Jurkat, Clone E6-1 (cell line): ENCODE results near the gene MTRF1L.

- RRBS = 88% methylated on average over 6 of the region's 44 CpGs
Observed at GRCh38 chr6:151494248-151495007, 611 bp downstream of the CCDC170 start.

GRCh38 chr6:151690159-151690798, 117.2 kb upstream of the ESR1 start:
- RRBS = no CpG with 5 or more reads among the region's 6 CpGs

DNA sequence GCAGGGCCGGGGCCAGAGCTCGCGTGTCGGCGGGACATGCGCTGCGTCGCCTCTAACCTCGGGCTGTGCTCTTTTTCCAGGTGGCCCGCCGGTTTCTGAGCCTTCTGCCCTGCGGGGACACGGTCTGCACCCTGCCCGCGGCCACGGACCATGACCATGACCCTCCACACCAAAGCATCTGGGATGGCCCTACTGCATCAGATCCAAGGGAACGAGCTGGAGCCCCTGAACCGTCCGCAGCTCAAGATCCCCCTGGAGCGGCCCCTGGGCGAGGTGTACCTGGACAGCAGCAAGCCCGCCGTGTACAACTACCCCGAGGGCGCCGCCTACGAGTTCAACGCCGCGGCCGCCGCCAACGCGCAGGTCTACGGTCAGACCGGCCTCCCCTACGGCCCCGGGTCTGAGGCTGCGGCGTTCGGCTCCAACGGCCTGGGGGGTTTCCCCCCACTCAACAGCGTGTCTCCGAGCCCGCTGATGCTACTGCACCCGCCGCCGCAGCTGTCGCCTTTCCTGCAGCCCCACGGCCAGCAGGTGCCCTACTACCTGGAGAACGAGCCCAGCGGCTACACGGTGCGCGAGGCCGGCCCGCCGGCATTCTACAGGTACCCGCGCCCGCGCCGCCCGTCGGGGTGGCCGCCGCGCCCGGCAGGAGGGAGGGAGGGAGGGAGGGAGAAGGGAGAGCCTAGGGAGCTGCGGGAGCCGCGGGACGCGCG, 437 bp downstream of the ESR1 start:
- RRBS = 31% methylated on average over 18 of the region's 75 CpGs

DNA sequence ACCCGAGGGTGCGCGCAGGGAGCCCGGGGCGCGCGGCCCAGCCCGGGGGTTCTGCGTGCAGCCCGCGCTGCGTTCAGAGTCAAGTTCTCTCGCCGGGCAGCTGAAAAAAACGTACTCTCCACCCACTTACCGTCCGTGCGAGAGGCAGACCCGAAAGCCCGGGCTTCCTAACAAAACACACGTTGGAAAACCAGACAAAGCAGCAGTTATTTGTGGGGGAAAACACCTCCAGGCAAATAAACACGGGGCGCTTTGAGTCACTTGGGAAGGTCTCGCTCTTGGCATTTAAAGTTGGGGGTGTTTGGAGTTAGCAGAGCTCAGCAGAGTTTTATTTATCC, 963 bp downstream of the ESR1 start:
- RRBS = 65% methylated on average over 17 of the region's 24 CpGs

DNA sequence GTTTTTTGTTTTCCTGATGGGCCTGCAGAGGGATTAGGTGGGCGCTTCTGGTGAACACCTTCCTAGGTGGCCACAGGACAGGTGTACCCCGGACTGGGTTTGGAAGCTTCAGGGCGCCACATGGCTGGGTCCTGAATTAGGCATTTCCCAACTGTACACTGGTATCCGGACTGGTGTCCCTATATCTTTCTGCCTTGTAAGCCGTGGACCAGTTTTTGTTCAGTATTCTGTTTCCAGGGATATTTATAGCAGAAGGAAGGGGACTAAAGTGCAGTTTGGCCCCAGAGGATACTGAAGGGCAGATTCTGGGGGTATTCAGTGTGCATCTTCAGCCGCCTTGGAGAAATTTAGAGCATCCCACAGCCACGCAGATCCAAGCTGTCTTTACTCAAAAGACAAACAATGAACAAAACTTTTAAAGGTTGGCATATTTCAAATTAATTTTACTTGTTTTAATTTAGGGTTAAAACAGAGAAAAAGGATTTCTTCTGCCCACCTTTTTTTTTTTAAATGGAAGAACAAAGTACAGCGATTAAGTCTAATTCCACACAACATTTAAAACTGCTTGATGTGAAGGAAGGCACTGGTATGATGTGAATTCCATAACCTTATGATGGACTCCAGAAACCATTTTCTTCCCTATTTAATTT, 2.0 kb downstream of the ESR1 start:
- RRBS = 32% methylated on average over 3 of the region's 8 CpGs

- RRBS = no CpG with 5 or more reads among the region's 7 CpGs
Observed at GRCh38 chr6:152300299-152300922, 336.8 kb downstream of the SYNE1 start.

DNA sequence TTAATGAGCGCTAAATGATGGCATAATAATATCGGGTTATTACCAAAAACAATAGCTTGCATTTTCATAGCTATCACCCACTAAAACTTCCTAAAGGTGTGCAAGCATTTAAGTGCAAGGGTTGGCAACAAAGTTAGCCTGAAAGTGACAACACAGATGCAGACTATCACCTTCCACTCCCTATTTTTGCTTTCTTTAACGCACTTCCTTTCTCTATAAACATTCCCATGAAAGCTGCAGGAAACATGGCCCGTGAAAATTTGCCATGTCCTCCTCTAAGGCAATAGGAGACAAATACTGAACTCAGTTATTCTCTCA, 2.7 kb downstream of the MYCT1 start:
- RRBS = no CpG with 5 or more reads among the region's 4 CpGs

DNA sequence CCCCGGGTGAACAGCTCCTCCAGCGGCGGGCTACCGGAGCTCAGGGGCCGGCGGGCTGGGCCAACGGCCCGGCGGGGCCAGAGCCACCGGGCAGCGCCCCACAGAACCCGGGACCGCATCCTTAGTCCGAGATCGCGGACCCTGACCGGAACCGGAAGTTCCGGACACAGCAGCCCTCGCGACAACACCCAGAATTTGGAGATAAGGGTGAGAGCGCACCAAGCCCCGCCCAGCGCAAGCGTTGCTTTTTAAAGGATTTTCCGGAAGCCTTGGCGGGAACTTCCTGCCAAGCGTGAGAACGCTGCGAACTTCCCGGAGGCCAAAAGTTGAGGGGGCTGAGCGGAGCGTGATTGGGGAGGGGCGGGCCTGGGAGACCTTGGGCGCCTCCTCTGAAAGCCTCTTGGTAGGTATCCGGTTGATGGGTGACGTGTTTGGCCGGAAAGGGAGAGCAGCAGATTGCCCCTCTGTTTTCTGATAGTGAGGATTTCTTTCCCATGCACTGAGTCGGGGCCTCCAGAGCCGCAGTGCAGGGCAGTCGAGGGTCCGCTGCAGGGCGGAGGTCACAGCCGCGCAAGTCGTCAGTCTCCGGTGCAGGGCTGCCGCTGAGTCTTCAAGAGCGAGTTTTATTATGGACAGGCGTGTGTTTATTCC, at the start of gene MTRF1L:
TSS of gene MTRF1L (minus strand) at position 143 of the 651 bp plus-strand sequence.
- RRBS = under 1% methylated on average over 15 of the region's 50 CpGs

DNA sequence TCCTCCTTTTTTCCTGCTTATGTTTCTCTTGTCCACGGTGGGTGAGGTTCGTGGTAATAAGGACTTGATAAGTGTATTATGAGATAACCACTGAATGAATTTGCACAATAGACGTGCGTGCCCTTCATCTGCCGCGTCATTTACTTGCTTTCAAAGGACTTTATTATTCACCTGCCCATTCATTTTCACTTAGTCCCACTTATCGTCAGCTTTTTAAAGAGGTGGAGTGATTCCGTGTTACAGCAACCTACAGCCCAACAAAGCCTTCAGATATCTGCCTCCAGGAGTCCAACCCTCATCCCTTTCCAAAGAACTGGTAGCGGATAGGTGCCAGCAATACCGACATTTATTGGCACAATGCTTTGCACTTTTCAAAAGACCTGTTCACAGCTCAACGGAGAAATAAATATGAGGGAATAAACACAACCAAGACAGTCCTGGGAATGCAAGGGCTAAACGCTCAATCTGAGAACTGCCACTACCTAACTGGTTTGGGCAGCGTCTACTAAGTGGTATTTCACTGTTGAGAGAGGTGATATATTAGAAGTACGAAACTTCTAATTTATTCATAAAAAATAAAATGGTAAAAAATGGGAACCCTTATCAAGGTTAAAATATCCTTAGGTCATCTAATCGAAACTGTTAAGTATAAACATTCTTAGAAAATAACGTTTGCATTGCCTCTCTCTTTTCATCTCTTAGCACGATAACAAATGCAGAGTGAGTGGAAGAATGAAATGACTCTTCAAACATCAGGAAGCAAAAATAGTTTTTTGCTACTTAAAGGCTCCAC, 905 bp upstream of the MTRF1L start:
- RRBS = no CpG with 5 or more reads among the region's 17 CpGs

GRCh38 chr6:153129694-153130333, 1.3 kb downstream of the RGS17 start:
- RRBS = 73% methylated on average over 16 of the region's 48 CpGs

DNA sequence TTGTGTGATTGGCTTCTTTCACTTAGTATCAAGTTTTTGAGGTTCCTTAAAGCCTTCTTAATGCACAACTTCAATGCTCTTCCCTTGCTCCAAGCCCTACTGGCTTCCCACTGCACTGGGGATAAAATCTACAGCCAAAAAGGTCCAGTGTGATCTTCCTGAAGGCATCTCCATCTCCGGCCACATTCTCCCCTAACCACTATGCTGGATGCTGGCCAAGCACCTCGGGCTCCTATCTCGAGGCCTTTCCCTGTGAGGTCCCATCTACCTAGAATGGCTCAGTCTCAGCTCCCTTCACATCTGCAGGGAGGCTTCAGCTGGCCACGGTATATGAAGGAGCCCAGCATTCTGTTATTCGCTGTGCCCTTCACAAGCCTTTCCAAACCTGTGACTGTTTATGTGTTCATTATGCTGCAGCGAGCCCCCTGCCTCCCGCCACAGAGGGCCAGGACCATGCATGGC, 48.0 kb downstream of the CNKSR3 start:
- RRBS = no CpG with 5 or more reads among the region's 7 CpGs

GRCh38 chr6:154512127-154512765, 1.8 kb upstream of the CNKSR3 start:
- RRBS = no CpG with 5 or more reads among the region's 5 CpGs

GRCh38 chr6:154684035-154684518, 49.1 kb upstream of the SCAF8 start:
- RRBS = no CpG with 5 or more reads among the region's 3 CpGs

DNA sequence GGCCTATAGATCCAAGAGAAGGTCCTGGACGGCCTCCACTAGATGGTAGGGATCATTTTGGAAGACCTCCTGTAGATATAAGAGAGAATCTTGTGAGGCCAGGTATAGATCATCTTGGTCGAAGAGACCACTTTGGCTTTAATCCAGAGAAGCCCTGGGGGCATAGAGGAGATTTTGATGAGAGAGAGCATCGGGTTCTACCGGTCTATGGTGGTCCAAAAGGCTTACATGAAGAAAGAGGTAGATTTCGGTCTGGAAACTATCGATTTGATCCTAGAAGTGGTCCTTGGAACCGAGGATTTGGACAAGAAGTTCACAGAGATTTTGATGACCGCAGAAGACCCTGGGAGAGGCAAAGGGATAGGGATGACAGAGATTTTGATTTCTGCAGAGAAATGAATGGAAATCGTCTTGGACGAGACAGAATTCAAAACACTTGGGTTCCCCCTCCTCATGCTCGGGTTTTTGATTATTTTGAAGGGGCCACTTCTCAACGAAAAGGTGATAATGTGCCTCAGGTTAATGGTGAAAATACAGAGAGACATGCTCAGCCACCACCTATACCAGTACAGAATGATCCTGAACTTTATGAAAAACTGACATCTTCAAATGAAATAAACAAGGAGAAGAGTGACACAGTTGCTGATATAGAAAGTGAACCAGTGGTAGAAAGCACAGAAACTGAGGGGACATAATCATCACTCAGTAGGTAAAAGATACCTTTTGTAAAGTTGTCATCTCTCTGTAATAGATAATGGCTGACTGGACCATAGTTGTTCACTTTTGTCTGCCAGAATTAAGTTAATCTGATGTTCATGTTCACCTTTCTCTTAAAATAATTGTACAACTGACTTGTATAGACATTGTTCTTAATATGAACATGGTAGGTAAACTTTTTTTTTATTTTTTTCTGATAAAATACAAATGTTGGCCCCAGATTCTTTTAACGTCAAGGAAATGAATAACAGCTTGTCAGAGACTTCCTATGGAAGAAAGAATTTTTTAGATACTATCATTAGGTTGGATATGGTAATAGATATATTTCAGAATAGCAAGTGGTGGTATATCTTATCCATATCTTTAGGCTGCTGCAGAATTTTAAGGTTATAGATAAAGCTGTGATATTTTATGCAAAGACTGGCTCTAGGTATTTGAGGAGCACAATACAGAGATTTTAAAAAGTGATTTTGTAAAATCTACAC, 99.9 kb downstream of the SCAF8 start:
- RRBS = no CpG with 5 or more reads among the region's 13 CpGs

DNA sequence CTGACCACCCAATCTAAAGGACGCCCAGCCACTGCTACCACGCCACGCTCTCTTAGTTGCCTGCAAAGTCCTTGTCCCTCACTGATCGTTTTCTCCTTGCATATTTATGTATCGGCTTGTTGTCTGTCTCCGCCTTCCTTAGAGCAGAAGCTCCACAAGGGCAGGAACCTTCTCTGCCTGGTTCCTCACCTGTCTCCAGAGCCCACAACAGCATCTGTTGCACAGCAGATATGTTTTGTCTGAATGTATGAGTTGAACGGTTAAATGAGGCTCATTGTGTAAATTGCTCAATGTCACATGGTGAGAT, 96.0 kb downstream of the TIAM2 start:
- RRBS = no CpG with 5 or more reads among the region's 7 CpGs

GRCh38 chr6:155153884-155154644, 109.7 kb upstream of the CLDN20 start:
- RRBS = no CpG with 5 or more reads among the region's 11 CpGs

GRCh38 chr6:155185576-155186029, 78.2 kb upstream of the CLDN20 start:
- RRBS = no CpG with 5 or more reads among the region's 8 CpGs

GRCh38 chr6:155221144-155221529, 42.7 kb upstream of the CLDN20 start:
- RRBS = no CpG with 5 or more reads among the region's 5 CpGs

DNA sequence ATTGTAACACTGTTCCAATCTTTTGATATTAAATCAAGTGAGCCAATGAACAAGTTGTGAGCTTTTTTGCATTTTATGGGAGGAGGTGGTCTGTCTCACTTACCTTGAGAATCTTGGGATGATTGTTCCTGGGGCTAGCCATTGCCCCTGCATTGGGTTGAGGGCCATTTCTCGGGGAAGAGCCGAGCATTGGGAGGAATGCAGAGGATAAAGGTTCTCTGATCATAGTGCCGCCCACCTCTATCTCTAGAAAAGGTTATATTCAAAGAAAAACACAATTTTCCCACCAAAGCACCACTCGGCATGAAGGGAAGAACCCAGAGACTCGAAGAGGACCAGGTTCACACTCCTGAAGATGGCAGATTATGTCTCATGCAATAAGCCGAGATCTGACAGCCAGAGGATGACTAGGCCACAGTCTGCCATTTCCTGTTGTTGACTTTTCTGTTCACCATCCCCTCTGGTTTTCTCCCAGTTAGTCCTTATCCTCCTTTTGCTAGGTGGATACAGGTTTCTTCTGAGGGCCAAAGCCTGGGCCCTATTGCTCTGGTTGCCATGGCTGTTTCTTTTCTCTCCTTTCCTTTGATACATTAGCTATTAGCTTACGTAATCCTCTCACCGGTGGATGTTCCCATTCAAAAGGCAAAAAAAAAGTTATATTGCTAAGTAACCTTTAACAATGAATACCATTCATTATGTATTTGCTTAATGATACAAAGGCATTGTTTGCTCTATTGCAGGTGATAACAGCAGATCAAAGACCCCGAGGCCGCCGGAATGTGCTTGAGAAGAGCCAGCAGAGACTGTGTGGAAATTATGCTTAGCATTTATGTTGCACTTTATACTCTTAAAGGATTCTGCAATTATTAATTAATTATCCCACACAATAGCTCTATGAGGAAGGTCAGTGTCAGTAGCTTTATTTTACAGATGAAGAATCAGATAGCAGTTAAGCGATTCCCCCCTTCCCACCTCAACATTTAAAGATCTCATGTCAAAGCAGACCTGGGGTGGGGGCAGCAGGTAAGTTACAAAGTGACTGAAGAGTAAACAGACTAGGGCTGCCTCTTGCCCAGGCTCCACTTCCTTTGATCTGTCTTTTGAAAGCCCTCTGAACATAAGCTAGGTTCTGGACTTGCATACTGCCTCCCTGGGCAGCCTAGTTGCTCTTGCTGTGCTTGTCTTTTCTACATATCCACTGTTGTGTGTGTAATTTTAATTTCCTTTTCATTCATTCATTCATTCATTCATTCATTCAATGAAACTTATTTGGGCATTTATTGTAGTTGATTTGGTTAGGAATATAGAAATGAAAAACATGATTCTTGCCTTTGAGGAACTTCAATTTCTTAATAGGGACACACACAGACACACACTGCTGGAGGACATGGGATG, 14.4 kb upstream of the TFB1M start:
- RRBS = no CpG with 5 or more reads among the region's 12 CpGs

GRCh38 chr6:156013090-156013656, 557.5 kb upstream of the NOX3 start:
- RRBS = no CpG with 5 or more reads among the region's 5 CpGs